AG04449 (cell line): ENCODE results near the genes MRPL28 and METRN.

DNA sequence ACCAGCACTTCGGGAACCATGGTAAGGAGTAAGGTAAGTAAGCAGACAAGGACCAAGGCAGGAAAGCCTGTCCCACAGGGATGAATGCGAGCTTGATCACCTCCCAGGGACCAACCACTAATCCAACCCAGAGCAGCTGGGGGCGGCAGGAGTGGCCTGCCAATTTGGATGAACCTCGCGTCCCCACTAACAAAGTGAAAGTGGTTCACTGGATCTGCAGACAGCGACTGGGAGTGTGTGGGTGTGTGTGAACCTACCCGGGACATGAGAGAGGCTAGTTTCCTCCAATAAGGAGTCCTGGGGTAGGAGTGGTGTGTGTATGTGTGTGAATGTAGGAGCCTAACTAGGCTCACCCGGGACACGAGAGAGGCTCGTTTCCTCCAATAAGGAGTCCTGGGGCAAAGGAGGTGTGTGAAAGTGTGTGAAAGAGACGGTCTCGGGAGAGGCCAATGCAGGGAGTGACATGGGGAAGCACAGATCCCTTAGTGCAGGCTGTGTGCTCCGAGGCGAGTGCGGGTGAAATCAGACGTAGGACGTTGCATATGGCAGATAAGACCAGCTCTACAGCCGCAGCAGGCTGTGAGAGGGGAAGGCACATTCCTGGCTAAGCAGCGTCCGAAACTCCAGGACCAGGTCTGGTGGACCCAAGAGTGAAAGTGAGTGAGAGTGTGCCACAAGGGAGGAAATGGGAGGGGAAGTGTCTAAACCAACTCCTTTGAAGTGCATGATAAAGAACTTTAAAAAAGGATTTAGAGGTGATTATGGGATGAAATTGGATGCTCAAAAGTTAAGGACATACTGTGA lies 11.5 kb downstream of the POLR3K start:
- RRBS: 95% methylated on average over 1 of the region's 20 CpGs

DNA sequence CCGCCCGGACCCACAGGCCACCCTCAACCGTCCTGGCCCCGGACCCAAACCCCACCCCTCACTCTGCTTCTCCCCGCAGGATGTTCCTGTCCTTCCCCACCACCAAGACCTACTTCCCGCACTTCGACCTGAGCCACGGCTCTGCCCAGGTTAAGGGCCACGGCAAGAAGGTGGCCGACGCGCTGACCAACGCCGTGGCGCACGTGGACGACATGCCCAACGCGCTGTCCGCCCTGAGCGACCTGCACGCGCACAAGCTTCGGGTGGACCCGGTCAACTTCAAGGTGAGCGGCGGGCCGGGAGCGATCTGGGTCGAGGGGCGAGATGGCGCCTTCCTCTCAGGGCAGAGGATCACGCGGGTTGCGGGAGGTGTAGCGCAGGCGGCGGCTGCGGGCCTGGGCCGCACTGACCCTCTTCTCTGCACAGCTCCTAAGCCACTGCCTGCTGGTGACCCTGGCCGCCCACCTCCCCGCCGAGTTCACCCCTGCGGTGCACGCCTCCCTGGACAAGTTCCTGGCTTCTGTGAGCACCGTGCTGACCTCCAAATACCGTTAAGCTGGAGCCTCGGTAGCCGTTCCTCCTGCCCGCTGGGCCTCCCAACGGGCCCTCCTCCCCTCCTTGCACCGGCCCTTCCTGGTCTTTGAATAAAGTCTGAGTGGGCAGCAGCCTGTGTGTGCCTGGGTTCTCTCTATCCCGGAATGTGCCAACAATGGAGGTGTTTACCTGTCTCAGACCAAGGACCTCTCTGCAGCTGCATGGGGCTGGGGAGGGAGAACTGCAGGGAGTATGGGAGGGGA lies 568 bp downstream of the HBA2 start:
- RRBS: 14% methylated on average over 2 of the region's 53 CpGs

GRCh38 chr16:285498-285924 lies 2.5 kb downstream of the PDIA2 start:
- RRBS: no CpG with 5 or more reads among the region's 21 CpGs

DNA sequence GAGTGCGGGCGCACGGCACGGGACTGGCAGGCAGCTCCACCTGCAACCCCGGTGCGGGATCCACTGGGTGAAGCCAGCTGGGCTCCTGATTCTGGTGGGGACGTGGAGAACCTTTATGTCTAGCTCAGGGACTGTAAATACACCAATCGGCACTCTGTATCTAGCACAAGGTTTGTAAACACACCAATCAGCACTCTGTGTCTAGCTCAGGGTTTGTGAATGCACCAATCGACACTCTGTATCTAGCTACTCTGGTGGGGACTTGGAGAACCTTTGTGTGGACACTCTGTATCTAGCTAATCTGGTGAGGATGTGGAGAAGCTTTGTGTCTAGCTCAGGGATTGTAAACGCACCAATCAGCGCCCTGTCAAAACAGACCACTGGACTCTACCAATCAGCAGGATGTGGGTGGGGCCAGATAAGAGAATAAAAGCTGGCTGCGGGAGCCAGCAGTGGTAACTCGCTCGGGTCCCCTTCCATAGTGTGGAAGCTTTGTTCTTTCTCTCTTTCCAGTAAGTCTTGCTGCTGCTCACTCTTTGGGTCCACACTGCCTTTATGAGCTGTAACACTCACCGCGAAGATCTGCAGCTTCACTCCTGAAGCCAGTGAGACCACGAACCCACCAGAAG lies 10.8 kb downstream of the AXIN1 start:
- RRBS: no CpG with 5 or more reads among the region's 17 CpGs

- RRBS: 3% methylated on average over 17 of the region's 74 CpGs
Measured at GRCh38 chr16:369891-371000, at the start of gene MRPL28. MRPL28 (minus strand) TSS chr16:370538.

- RRBS: 87% methylated on average over 6 of the region's 33 CpGs
Measured at GRCh38 chr16:371567-372389, 1.4 kb upstream of the MRPL28 start.

DNA sequence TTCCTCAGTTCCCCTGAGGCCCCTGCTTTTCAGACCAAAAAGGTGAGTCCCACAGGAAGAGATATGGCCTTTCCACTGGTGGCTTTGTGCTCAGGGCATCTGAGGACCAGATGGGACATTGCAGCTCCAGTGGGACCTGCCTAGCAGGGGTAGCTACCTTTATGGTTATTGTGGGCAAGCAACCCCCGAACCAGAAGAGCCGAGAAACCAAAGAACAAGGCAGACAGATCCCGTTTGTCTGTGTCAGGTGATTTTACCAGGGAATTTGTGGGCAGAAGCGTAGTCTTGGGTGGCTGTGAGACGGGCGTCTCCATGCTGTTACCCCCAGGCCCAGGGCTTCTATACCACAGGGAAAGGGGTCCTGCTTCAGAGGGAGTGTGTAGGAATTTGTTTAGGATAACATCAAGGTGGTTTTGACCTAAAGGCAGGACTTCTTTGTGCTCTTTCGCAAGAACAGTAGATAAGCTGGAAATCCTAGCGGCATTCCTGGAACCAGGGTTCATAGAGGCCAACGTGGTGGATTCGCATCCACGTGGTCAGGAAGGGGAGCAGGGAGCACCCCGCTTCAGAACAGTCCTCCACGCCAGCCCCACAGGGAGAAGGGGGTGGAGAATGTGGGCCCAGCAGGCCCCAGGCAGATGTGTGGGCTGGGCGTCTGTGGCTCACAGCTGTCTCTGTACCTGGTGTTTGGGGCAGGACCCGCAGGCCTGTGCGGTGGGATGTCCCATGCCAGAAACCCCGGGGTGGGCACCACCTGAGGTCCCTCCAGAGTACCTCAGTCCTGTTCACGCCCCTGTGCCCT lies 3.9 kb downstream of the DECR2 start:
- RRBS: no CpG with 5 or more reads among the region's 18 CpGs

- RRBS: 91% methylated on average over 5 of the region's 41 CpGs
Measured at GRCh38 chr16:411172-412309, 9.9 kb downstream of the DECR2 start.

DNA sequence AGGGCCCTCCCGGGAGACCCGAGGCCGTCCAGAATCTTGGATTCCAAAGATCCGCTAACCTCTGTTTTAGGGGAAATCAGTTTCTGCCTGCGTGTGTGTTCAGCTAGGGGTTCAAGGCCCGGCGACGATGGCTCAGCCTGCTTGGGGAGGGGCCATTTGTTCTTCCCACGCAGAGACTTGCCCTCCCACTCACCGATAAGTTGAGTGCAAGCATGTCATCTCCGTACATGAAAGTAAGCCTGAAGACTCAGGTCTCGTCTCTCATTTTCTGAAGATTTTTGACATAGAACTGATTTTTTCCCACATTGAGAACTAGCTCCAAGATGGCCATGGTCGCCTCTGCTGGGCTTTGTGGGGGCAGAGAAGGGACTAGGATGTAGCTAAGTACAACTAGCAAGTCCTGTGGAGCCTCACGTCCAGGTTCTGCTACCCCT lies 35.0 kb upstream of the CAPN15 start:
- RRBS: 93% methylated on average over 2 of the region's 14 CpGs

DNA sequence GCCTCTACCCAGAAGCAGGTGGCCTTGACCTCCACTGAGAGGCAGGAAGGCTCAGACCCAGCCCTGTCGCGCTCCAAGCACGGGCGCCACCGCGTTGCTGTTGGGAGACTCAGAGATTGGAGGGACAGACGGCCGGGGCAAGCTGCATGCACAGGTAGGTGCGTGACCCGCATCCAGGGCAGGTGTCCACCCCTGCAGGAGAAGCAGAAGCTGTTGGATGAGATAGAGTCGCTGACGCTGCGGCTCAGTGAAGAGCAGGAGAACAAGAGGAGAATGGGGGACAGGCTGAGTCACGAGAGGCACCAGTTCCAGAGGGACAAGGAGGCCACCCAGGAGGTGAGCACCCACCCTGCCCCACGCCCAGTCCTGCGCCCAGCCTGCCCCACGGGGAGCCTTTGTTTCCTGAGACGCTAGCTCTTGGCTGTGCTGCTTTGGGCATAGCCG lies 7.9 kb upstream of the CAPN15 start:
- RRBS: no CpG with 5 or more reads among the region's 19 CpGs

DNA sequence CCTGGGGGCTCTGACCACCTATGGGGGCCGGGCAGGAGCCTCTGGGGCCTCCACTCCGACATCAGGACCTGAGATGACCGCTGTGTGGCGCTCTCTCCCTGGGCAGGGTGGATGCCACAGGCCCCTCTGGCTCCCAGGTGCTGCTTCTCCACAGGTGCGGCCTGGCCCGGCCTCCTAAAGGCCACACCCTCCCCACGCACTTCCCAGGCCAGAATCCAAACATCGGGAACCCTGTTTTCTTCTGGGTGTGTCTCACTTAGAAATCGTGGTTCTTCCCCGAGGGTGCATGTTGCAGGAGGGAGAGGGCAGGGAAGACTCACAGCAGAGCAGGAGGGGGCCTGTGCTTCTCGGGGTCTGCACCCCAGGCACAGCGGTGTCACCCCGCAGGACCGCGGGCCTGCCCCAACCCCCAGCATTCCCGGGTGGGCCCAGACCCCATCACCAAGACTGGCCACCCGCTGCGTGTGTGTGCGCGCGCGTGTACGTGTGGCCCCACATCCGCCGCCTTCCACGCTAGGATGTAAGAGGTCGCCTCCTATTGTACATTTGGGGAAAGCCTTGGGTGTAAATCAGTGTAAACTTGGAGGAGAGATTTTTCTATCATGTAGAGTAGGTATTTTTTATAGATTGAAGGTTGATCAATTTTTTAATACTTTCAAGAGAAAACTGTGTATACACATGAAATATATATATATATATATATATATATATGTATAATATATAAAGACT lies 5.8 kb upstream of the CAPN15 start:
- RRBS: no CpG with 5 or more reads among the region's 27 CpGs

GRCh38 chr16:529980-530754 lies 2.7 kb downstream of the CAPN15 start:
- RRBS: no CpG with 5 or more reads among the region's 24 CpGs

GRCh38 chr16:540735-541485 lies 13.4 kb downstream of the CAPN15 start:
- RRBS: 73% methylated on average over 3 of the region's 35 CpGs

DNA sequence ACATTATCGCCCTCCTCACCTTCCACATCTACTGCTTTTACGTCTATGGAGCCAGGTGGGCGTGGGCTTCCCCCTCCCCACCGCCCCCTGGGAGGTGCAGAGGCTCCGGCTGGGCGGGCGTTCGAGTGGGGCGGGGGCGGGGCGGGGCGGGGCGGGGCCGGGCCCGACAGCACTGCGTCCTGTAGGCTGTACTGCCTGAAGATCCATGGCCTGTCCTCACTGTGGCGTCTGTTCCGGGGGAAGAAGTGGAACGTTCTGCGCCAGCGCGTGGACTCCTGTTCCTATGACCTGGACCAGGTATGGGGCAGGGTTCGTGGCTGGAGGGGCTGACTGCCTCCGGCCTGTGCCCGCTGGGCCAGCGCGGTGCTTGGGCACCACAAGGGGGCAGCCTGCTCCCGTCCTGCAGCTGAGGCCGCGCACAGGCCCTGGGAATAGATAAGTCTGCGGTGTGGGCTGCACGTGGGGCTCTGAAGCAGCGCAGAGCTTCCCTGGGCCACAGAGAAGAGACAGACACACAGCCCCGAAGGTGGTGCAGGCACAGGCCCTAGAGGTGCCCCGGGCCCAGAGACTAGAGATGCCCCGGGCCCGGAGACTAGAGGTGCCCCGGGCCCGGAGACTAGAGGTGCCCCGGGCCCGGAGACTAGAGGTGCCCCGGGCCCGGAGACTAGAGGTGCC lies 9.3 kb downstream of the PIGQ start:
- RRBS: 45% methylated on average over 16 of the region's 43 CpGs

GRCh38 chr16:637185-637424 lies 1.0 kb upstream of the METTL26 start:
- RRBS: no CpG with 5 or more reads among the region's 18 CpGs

- RRBS: 3% methylated on average over 31 of the region's 91 CpGs
Measured at GRCh38 chr16:714465-715292, at the start of gene METRN. METRN (plus strand) TSS chr16:715118.

DNA sequence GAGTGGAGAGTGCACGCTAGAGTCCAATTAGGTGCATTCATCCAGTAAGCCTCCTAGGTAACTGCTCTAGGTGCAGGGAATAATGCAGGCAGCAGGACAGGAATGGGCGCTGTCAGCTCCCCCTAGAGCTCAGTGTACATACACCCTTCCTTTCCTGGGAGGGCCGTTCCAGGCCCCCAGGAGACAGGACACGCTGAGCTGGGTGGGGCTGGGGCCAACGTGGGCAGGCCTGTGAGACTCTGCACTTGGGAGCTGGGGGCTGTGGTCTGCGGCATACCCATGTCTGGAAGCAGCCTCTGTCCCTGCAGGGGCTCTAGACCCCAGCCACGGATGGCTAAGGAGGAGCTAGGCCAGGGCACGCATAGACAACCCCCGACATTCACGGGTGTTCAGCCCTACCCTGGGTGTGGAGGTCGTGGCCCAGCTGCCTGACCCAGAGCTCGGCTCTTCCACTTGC lies 1.1 kb upstream of the ANTKMT start:
- RRBS: no CpG with 5 or more reads among the region's 12 CpGs

DNA sequence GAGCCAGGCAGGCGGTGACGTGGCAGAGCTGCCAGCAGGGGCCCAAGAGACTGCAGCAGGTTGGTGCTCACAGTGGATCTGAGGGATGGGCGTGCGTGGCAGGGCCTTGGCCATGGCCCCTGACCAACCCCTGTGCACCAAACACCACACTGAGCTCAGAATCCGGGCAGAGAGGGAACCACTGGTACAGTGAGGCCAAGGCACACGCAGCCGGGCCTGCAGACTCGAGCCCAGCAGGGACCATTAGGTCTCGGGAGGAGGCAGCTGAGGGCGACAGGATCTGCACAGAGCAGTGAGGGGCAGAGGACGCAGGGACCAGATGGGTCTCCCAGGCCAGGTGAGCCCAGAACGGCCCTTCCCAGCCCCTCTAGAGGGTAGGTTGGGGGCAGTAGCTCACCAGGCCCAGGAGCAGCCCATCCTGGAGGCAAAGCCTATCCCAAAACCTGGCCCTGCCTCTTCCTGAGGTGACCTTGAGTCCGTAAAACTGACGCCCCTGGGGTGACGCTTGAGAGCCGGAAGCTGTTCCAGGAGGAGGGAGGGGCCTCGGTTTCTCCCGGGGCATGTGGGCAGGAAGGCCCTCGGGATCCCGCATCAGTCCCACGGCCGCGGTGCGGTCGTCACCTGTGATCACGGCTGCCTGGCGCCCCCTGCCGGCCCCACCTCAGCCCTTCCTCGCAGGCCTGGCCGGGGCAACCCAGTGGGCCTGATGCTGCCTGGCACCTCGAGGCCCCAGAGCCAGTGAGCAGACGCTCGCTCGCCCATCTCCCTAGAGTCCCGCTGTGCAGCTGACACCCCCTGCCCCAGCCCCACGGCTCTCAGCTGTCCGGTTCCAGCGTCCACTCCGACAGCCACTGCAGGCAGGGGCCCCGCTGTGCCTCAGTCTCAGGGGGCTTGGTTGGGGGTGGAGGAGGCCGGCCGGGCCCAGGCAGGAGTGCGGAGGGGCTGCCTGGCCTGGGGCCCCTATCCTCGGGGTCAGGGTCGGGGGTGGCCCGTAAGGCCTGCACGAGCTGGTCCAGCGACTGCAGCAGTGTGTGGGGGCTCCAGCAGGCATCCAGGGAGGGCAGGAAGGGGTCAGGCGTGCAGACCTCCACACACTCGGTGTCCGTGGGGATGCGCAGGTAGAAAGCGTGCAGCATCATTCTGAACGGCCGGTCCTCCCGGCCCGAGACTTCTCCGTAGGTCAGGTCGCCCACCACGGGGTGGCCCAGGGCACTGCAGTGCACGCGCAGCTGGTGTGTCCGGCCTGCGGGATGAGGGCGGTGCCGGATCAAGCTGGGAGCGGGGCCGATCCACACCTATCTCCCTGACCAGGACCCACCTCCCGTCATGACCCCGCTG lies 2.6 kb downstream of the RPUSD1 start:
- RRBS: 61% methylated on average over 15 of the region's 70 CpGs

DNA sequence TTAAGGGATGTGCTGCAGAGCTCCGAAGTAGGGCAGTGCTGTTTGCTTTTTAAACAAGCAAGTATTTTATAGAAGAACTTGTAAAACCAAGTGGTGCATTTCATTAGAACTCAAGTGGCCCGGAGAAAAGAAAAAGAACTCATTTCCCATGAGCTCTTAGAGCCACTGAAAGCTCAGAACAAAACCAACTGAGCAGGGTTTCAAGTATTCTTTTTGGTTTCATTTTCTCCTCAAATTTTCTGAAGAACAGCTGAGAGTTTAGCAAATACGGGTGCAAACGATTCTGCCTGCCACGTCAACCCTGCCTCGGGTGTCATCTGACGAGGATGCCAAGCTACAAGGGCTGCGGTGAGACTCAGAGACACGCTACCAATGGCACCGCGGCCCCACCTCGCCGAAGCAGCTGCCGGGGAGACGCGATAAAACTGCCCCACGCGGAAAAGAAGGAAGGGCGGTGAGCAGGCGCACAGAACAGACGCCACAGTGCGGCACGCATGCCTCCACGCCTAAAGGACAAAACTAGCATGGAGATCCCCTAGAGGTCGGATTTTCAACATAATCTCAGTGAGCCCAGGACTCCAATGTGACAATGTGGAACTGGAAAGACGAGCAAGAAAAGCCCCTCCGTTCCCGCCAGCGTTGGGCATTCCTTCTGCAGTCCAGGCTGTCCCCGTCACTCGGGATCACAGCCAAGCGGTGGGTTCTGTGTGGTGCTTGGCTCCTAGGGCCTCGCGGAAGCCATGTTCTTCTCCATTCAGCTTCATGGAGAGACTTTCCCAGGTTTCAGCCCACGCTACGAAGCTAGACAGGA lies 6.1 kb downstream of the LMF1 start:
- RRBS: no CpG with 5 or more reads among the region's 36 CpGs

- RRBS: 73% methylated on average over 6 of the region's 16 CpGs
Measured at GRCh38 chr16:987913-988253, 6.3 kb downstream of the SOX8 start.